Diencephalon (tissue), 2 donors: ENCODE measurements around a stretch of chr10.

DNA sequence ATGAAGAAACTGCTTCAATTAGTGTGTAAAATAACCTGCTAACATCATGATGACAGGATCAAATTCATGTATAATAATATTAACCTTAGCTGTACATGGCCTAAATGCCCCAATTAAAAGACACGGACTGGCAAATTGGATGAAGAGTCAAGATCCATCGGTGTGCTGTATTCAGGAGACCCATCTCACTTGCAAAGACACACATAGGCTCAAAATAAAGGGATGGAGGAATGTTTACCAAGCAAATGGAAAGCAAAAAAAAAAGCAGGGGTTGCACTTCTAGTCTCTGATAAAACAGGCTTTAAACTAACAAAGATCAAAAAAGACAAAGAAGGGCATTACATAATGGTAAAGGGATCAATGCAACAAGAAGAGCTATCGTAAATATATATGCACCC is 198.5 kb downstream of the ADK start:
- RAMPAGE, long total RNA, result no peak

DNA sequence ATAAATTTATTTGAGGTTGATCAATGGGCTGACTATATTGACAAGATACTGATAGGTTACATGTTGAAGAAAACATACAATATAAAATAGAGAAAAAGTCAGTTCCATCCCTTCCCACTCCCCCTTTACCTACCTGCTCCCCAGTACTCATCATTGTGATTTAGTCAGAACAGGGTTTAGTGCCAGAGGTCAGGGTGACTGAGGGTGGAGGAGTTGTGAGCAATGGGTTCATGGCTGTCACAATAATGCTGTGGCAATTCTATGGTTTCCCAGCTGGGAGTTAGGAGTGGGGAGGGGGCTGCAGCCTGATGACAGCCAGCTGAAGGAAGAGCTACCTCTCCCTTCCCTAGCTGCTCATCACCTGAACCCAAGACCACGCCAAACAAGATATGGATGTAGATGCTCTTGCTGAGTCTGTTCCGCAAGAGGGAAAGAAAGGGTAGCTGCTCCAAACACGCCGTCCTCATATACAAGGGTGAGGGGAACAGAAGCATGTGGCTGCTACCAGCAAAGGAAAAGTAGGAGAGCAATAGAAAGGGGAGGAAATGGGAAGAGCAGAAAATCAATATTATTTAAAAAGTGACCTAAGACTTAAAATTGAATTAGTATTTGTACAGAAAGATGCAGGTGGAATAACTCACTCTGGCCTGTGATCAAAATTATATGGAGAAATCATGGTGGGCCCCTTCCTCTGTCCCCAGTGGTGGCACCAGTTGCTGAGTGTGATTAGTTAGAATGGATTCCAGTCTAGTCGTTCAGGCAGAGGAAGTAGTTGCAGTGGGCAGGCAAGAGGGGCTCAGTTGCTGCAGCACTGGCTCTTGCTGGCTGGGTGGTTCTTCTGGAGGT is 271.8 kb downstream of the ADK start:
- RAMPAGE, long total RNA, result no peak

GRCh38 chr10:74819259-74819458 is 7.2 kb upstream of the KAT6B start:
- RAMPAGE, long total RNA, result no peak

GRCh38 chr10:74865729-74866295 is 39.4 kb downstream of the KAT6B start:
- RAMPAGE, long total RNA, result no peak

DNA sequence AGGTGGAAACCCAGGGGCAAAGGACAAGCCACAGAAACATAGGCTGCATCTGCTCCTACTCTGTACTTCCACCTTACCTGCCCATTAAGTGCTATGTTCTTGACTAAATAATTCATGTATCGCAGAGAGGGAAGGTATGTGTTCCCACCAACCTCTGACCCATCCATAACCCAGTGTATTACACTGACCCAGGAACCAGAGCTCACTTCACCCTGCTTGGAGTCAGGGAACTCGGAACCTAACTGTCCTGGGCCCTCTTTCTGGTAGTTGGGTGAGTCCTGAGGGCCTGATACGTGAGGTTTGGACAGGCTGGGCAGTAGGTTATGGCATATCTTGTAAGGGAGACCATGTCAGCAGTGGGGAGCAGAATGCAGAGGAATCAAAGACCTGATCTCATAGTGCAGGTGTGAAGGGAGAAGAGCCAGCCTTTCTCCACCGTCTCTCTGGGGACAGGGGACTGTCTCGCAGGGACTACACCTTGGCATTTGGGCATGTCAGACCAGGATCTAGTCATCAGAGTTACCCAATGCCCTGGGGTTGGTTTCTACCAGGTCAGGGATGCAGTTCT is 60.3 kb downstream of the KAT6B start:
- RAMPAGE, long total RNA, result no peak

DNA sequence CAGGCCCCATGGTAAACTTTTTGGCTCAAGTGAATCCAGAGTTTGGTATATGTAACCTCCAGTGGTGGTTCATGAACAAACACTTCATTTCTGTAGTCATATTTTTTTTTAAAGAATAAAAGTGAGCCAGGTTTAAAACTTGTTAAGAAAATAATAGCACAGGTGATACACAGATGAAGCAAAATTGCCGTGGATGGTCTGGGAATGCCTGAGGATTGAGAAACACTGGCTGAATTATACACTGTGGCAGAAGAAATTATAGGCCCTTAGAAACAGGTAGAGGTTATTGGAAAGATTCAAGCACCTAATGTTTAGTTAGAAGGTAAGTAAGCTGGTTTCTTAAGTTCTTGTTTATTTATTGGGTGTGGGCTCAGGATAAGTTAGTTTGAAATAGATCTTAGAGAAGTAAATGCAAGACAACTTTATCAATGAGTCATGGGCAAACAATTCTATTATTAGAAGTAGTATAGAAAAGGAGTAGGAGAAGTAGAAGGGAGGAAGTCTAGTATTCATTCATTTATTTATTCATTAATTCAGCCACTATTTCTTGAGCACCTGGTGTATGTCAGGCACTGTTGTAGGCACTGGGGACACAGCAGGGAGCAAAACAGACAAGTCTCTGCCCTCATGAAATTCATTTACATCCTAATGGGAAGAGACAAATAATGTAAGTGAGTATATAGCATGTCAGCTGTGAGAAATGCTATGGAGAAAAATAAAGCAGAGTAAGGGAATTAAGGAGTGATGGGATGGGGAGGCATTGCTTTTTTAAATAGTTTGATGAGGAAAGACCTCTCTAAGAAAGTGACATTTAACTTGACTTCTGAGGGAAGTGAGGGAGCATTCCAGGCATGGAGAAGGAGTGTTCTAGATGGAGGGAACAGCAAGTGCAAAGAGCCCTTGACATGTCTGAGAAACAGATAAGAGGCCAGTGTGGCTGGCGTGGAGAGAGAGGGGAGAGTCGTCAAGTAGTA is 96.6 kb downstream of the KAT6B start:
- RAMPAGE, long total RNA, result no peak

- RAMPAGE, long total RNA, result no peak
Observed at GRCh38 chr10:75223450-75224441, 12.0 kb downstream of the COMTD1 start.

- RAMPAGE, long total RNA, result no peak
Observed at GRCh38 chr10:75234492-75235174, 1.1 kb downstream of the COMTD1 start.

- RAMPAGE, long total RNA, result no peak
Observed at GRCh38 chr10:75245480-75246110, 9.8 kb upstream of the COMTD1 start.

GRCh38 chr10:75275933-75276756 is 40.4 kb upstream of the COMTD1 start:
- RAMPAGE, long total RNA, result no peak

DNA sequence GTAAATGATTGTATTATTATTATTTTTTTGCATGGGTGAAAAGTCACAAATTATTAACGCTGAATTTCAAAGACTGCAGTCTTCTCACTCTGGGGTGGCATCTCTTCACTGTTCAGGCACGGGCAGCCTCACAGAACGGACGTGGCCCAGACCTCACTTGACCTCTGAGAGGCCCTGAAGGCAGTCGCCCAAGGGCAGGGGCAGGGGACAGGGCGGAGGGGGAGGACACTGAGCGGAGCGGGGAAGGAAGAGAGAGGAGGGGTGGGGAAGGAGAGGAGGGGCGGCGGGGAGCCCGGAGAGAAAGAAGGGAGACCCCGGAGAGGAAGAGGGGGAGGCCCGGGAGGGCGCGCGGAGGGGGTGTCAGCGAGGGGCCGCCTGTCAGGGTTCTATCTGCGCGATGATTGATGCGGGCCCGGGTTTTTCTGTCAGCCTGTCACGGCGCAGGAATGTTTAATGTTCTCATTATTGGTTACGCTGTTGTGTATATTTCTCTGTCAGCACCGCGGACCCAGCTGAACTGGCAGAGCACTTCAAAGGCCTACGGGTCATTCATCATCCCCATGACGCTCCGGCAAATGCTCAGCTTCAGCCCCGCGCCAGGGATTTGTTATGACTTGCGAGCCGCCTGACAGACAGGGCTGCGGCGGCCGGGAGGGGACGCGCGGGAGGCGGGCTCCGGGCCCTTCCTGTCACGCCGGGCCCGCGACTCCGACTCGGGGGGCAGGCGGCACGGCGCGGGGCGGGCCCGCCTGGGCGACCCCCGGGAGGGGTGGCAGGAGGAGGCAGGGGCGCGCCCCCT is 58.9 kb upstream of the COMTD1 start:
- RAMPAGE, long total RNA, result no peak

GRCh38 chr10:75295880-75296917 is 60.4 kb upstream of the COMTD1 start:
- RAMPAGE, long total RNA, result no peak

GRCh38 chr10:75400877-75401698 is 476 bp downstream of the ZNF503 start:
- RAMPAGE, long total RNA, result no peak

DNA sequence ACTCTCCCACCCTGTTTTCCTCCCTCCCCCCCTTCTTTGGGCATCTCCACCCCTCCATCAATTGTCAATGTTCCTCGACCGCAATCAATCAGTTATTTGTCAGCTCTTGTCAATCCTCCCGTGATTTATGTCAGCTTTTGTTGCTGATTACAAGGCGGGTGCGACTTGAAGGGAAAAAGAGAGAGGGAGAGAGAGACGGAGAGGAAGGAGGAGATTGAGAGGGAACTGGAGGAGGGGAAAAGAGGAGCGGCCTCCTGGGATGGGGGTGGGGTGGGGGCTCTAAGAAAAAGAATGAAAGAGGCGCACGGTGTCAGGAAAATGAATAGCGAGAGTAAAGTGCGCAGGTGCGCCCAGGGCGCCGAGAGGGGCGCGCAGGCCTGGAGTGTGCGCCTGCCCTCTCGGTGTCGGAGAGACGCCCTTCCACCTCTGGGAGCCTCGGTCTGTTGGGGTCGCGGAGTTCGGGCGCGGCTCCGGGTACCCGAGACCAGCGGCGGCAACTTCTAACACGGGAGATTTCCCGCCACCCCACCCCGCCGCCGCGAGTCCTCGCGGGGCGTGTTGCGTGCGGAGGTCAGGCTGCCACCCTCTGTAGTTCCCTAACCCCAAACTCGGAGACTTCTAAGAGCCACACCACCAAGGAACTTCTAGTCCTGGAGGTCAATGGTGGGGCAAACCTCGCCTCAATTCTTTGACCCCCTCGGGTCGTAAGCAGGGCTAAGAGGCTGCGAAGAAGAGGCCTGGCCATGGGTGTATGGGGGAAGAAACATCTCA is 1.1 kb upstream of the ZNF503 start:
- RAMPAGE, long total RNA, result no peak

DNA sequence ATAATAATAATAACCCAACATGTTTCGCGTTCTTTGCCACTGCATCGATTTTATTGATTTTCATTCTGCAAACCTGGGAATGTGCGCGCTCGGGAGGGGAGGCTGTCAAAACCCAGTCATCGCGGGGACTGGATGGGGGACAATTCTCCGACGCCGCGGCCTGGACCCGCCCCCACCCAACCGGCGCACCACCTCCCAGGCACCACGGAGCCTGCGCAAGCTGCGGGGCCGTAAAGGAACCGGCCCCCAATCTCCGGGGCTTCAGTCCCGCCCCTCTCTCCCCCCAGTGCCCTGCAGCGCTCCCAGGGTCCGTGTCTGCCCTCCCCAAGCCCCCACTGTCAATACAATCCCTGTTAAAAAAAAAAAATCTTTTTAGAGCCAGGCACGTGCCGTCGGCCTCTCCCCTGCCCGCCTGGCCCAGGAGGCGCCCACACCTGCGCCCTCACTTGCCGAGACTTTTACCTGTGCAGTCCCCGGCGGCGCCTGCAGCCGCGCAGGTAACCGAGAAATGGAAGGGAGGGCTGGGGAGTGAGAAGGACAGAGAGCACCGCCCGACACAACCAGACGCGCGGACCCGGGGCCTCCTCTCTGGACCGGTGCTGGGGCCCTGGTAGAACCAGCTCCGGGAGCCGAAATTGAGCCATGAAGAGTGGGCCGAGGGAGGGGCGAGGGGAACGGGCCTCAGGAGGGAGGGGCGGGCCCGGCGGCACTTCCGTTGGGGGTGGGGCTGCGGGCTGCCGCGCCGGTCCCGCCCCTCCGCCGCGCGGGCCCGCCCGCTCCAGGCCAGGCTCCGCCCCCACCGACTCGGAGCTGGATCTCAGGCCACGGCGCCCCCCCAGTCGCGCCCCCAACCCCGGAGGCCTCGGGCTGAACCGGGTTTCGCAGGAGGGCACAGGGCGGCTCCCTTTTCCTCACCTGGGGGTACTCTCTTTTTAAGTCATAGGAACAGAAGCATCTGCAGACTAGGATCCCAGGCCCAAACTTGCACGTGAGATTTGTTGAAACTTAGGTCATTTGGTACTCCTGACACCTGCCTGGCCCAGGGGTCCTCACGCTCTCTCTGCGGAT is 7.7 kb upstream of the ZNF503 start:
- RAMPAGE, long total RNA, result no peak

GRCh38 chr10:75772203-75772911 is 340.9 kb downstream of the LRMDA start:
- RAMPAGE, long total RNA, result no peak

DNA sequence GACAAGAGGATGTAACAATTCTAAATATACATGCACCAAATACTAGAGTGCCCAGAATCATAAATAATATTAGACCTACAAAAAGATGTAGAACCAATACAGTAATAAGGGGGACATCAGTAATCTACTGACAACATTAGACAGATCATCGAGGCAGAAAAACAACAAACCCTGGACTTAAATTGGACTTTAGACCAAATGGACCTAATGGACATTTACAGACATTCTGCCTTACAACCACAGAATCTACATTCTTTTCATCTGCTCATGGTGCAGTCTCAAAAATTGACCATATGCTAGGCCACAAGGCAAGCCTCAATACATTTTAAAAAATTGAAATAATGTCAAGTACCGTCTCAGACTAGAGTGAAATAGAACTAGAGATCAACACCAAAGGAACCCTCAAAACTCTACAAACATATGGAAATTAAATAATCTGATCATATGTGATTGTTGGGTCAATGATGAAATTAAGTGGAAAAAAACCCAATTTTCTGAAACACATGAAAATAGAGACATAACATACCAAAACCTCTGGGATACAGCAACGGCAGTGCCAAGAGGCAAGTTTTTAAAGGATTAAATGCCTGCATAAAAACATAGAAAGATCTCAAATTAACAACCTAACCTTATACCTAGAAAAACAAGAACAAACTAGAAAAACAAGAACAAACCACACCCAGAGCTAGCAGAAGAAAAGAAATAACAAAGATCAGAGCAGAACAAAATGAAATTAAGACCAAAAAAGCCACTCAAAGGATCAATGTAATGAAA is 388.7 kb downstream of the LRMDA start:
- RAMPAGE, long total RNA, result no peak

DNA sequence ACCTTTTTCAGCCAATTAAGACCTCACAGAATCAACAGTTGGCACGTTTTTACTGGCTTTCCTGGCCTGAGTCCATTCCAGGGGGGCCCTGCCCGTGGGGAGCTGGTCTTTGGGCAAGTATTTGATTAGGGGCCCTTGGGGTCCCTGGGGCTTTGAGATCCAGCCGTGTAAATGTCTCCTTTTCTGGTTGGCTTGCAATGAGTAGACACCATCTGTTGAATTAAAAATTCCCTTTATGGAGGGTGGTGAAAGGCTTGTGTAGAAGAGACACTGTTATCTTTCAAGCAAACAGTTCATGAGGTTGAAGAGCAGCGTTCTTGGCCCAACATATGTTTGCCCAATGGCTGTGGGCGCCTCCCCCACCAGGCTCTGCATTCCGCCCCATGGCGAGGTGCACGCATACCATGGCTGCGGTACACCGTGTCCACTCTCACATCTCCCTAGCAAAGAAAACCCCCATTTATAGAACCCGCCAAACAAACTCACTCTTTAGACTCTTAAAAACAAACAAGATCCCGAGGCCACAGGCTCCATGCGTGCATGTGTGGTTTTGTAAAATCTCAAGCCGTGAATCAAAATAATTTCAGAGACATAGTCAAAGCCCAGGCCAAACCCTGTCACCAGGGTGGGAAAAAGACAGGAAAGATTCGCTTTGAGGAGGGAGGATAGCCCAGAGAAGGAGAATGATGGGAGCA is 593.3 kb downstream of the LRMDA start:
- RAMPAGE, long total RNA, result no peak

GRCh38 chr10:76324315-76324712 is 892.9 kb downstream of the LRMDA start:
- RAMPAGE, long total RNA, result no peak

DNA sequence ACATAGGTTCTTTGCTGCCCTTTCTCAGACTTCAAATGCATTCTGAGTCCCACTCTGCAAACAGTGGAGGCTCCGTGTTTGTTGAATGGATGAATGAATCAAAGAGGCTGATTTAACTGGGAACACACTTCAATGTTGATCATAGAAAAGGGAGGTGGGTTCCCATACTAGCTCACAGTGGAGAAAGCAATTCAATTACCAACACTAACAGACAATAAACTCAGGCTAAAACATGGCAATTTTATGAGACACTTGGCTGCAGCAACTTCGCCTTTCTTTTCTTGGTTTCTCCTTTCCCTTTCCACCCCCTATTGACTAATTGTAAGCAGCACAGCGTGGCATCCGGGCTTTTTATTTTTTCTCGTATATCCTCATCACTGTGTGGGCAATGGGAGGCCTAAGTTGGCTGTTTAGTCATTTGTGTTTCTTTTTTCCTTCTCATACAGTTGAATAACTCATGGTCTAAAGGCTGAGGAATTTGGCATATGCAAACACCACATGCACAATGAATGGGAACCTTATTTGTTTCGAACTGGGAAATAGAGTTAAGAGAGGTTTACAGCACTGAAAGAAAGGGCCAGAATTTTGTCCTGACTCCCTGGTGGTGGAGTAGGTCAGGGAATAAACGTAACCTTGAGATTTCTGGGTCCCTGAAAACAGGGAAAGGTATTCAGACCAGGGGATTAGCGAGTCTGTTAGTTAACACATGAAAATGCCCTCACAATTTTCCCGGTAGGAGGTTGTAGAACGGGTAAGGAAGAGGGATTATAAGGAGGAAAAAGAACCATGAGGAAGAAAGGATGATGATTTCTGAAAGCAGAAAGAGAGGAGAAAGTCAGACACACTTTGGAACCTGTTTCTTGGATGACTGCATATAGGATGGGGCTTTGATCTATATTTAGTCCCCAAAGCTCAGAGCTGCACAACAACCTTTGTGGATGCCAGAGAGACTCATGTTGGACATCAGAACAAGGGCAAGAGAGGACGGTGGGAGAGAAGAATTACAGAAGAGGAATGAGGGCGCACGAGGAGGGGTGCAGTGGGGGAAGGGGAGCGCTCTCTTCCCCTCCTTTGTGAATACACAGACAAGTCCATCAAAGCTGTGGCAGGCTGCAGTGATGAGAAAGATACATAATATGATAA is 858.3 kb downstream of the KCNMA1 start:
- RAMPAGE, long total RNA, result no peak